Measurements from ENCODE around the genes HMCES and RHO.

DNA sequence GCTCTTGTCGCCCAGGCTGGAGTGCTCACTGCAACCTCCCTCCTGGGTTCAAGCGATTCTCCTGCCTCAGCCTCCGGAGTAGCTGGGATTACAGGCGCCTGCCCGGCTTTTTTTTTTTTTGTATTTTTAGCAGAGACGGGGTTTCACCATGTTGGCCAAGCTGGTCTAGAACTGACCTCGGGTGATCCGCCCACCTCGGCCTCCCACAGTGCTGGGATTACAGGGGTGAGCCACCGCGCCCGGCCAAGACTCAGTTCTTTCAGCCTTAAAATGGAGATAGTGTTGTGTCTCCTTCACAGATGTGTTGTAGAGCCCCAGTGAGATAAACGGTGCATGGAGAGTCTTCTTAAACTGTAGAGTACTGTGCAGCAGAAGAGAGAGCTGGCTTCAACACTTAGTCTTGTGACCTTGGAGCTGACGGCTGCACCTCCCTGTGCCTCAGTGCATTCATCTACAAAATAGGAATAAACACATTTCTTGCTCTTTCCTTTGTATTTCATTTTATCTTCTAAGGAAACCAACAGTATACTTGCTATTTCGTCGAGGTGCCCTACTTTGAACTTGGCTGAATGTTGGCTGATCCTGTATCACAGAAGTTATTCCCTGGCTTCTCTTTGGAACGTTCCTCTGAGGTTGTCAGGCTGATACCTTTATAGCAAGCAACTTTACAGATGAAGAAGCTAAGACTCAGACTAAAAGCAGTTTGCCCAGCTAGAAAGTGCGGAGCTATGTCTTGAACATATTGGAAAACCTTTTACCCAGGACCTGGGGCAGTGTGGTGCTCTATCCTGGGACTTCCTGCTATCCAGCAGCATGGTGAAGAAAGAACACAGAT is 1.2 kb downstream of the ACAD9 start:
- RRBS = no CpG with 5 or more reads among the region's 18 CpGs

DNA sequence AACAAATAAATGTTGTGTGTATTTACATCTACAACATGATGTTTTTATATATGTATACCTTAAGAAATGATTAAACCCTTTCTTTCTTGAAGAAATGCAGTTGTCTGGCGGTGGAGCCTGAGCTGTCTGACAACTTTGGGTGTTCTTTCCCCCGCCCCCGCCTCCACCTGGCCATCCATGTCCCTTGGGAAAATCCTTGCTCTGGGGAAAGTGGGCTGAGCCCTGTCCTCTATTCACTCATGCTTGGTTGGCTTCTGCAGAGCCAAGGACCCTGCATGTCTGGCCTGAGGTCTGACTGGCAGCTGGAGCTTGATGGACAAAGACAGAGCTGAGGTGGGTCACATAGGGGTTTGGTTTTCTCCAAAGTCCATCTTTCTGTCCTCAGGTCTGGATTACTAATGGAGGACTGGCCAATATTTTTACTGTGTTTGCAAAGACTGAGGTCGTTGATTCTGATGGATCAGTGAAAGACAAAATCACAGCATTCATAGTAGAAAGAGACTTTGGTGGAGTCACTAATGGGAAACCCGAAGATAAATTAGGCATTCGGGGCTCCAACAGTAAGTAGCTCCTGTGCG is 19.6 kb downstream of the ACAD9 start:
- RRBS = no CpG with 5 or more reads among the region's 7 CpGs

DNA sequence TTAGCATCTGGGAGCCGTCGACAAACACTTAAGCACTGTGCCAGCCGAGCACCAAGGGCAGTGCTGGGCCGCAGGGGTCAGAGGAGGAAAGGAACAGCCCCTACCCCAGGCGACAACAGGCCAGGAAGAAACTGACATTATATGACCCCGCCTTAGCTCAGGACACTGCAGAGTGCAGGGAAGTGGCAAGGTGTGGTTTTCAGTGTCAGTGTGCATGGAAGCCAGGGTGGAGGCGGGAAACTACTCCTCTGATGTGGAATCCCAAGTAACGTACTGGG is 1.8 kb downstream of the EFCC1 start:
- RRBS = no CpG with 5 or more reads among the region's 8 CpGs

- RRBS = no CpG with 5 or more reads among the region's 6 CpGs
Measured at GRCh38 chr3:129047460-129047659, 13.2 kb upstream of the GP9 start.

- RRBS = no CpG with 5 or more reads among the region's 12 CpGs
Measured at GRCh38 chr3:129169570-129170722, 9.1 kb upstream of the ISY1 start.

DNA sequence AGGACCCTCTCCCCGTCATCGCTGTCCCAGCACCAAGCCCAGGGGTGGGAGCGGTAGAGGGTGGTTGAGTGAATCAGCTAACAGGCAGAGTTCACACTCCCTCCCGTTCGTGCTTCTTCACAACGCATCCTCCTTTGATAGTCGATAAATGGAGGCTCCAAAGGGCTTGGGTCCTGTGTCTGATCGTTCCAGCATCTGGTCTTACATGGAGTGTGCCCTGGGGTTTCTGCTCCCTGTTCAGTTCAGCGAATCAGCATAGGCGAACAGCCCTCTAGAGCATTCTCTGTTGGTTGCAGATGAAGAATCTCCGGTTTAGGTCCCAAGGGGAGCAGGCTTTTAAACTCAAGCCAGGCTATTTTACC is 785 bp upstream of the HMCES start:
- RRBS = no CpG with 5 or more reads among the region's 11 CpGs

- RRBS = 1% methylated on average over 34 of the region's 101 CpGs
Measured at GRCh38 chr3:129278266-129279343, at the start of gene HMCES. HMCES (plus strand) TSS chr3:129278870.

- RRBS = under 1% methylated on average over 33 of the region's 82 CpGs
Measured at GRCh38 chr3:129315276-129316046, 625 bp downstream of the H1-10 start.

GRCh38 chr3:129317019-129317465 is 956 bp upstream of the H1-10 start:
- RRBS = no CpG with 5 or more reads among the region's 10 CpGs

DNA sequence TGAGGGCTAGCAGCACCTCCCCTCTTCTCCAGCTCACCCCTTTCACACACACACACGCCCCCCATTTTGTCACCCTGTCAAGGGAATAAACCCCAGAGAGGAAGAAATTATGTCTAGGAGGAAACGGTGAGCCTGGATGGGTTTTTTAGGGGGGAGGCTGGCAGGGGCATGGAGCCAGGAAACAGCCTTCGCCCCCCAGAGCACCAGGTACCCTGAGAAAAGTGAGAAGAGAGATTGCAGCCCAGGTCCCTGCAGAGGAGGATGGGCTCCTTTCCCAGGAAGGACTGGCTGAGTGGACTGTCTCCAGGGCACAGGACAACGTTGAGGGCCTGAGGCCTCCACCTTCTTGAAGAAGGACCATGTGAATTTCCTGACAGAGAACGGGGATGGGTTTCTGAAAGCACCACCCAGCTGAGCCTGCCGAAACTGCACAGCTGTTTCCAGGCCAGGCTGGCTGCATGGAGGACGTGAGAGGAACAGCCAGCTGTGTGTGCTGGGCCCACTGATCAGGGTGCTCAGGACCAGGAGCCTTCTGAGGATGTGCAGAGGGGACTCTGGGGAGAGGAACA is 1.6 kb upstream of the H1-10 start:
- RRBS = no CpG with 5 or more reads among the region's 7 CpGs

GRCh38 chr3:129323741-129324080 is 7.6 kb upstream of the H1-10 start:
- RRBS = no CpG with 5 or more reads among the region's 9 CpGs

- RRBS = no CpG with 5 or more reads among the region's 15 CpGs
Measured at GRCh38 chr3:129385332-129386398, 42.8 kb downstream of the EFCAB12 start.

GRCh38 chr3:129413554-129414502 is 14.6 kb downstream of the EFCAB12 start:
- RRBS = no CpG with 5 or more reads among the region's 5 CpGs

- RRBS = no CpG with 5 or more reads among the region's 4 CpGs
Measured at GRCh38 chr3:129429872-129431074, 1.8 kb upstream of the EFCAB12 start.

DNA sequence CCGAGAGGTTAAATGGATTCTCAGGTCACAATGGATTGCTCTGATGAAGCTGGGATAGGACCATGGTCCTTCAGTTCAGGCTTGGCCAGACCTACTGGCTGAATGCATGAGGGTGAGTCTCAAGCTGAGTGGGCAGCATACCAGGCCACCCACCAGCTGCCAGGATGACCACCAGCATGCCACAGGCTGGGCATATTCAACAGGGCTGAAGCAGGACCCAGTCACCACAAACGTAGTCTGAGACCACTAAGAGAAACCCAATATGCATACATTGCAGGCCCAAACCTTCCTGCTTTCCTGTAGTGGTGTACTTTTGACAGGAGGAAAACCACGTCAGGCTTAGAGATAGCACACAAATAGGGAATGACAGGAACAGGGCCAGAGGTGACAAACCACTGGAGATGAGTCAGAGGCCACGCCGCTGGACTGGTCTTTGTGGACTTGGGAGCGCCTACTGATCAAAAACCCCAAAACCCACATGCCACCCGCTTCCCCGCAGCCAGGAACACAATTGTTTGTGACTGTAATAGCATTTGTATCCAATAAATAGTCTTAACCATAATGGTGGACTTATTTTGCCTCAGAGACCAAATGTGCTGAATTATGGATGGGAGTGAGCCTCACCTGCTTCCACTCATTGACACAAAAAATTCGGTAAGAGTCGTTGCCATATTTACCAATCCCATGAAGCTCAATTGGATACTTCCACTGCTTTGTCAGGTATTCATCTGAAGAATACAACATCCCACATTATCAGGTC is 3.6 kb upstream of the EFCAB12 start:
- RRBS = no CpG with 5 or more reads among the region's 10 CpGs

- RRBS = no CpG with 5 or more reads among the region's 8 CpGs
Measured at GRCh38 chr3:129528441-129528840, at the start of gene RHO. RHO (plus strand) TSS chr3:129528639.

DNA sequence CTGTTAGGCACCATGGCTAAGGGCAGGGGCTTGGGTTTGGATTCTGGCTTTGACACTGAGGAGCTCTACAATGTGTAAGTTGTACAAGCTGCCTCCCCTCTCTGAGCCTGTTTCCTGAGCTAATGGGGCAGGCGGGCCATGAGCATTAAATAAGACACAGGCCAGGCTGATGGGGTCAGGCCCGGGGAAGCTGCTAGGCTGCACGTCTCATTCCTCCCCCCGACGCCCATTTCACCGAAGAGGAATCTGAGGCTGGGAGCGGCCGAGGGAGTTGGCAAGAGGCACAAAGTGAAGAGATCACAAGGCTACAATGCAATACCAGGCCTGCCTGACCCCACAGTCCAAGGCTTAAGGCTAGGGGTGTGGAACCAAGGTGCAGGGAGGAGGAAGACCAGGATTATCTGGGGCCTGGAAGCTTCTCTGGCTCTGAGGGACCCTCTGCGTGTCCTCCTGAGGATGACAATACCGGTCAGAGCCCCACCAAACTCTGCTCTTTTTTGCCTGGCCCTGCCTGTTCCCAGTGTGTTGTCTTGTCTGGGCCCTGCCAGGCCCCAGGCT is 19.4 kb downstream of the PLXND1 start:
- RRBS = no CpG with 5 or more reads among the region's 10 CpGs

- RRBS = no CpG with 5 or more reads among the region's 12 CpGs
Measured at GRCh38 chr3:129599494-129600149, 6.9 kb downstream of the PLXND1 start.

DNA sequence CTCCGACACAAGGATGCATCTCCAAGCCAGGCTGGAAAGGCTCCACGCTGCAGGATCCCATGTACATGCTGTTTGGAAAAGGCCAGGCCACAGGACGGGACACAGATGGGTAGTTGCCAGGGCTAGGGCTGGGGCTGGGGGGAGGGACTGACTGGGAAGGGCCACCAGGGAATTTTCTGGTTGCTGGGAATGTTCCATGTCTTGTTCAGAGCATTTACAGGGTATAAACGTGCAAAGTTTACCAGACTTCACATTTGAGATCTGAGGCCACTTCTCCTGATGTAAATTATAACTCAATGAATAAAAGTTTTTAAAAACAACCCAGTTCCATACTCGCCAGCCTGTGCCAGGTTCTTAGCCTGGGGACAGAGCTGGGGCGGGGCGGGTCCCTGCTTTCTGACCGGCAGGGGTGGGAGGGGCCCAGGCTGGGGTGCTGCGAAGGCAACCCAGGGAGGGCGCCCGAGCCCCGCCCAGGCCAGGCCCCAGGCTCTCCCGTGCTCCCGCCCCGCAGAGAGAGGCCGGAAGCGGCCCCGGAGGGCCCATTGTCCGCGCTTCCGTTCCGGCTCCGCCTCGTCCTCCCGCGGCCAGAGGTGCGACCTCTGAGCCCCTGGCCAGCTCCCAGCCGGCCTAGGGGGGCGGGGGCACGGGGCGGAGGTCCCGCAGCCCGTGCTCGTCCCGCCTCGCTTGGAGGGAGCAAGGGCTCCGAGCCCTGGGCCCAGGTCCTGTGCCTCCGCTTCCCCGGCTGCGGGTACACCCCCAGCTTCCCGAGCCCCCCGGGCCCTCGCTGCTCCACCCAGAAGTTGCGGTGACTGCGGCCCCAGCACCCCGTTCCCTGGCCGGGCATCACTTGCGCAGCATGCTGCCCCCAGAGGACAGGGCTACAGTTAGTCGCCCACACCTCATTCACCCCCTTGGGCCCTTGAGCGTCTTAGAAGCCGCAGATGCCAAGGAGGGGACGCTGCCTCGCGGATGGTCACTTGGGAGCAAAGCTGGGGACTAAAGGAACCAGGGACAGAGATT is 20.2 kb upstream of the PLXND1 start:
- RRBS = under 1% methylated on average over 13 of the region's 54 CpGs

GRCh38 chr3:129664177-129664608 is 57.7 kb upstream of the PLXND1 start:
- RRBS = no CpG with 5 or more reads among the region's 3 CpGs

All from GM12891 (cell line).